Liver (tissue), 9 donors: ENCODE results near the gene LDLRAD2.

GRCh38 chr1:21220636-21221188 is 44.0 kb upstream of the EIF4G3 start:
- PRO-cap, 5 experiments = peak in 3 of 5 experiments; most common plus-strand start chr1:21220854 (in 3)
- RAMPAGE, long total RNA, 2 experiments = no peak in any of the 2 experiments
- RRBS = no CpG with 5 or more reads among the region's 11 CpGs

DNA sequence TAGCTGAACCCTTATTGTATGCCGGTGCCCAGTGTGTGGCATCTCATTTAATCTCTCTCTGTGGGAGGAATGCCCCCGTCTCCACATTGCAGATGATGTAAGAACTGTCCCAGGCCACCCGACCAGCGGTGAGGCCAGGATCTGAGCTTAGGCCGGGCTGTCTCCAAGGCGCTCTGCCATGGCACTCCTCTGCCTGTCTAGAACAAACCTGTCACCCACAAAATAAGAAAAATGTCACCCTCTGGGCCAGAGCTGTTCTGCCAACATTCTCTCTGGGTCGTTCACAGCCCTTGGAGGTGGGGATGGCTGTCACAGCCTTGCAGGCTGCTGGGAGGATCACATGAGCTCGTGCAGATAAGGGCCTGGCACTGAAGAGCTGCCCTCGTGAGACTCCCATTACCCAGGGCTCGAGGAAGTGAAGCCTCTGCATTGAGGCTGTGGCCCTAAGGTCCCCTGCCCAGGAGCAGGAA is 52.7 kb downstream of the ECE1 start:
- PRO-cap, 5 experiments = no peak in any of the 5 experiments
- RAMPAGE, long total RNA, 2 experiments = no peak in any of the 2 experiments
- RRBS = 78% methylated on average over 1 of the region's 10 CpGs

DNA sequence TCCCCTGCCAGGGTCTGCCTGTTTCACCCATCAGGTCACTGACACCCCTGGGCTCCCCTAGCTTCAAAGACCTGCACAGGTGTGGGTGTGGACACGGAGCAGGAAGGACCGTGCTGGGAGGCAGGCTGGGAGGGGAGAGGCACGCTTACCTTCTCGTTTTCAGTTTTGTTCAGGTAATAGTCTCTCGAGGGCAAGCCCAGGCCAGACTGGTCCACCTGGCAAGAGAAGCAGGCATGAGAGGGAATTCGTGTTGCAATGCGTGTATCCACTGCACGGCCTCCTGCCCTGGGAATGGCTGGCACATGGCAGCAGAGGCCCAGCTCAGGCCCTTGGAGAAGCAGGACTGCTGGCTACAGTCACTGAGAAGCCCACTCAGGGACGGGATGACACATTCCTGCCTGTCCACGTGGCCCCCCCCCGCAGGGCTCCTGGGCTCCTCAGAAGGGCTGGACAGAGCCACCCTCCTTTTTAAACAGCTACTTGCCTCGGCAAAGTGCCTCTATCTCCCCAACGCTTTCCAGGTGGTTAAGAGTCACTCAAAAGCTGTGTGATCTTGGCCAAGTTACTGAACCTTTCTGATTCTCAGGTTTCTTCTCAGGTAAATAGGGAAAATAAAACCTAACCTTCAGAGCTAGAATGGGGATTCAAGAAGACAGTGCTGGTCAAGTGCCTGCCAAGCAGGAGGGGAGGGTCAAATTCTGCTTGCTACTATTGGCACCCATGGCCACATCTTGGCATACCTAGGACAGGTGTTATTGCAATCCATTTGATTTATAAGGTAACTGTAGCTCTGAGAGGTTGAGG is 32.7 kb downstream of the ECE1 start:
- PRO-cap, 5 experiments = no peak in any of the 5 experiments
- RAMPAGE, long total RNA, 2 experiments = no peak in any of the 2 experiments
- RRBS = no CpG with 5 or more reads among the region's 13 CpGs

- PRO-cap, 5 experiments = no peak in any of the 5 experiments
- RAMPAGE, long total RNA, 2 experiments = no peak in any of the 2 experiments
- RRBS = no CpG with 5 or more reads among the region's 4 CpGs
Observed at GRCh38 chr1:21266776-21267140, 23.5 kb downstream of the ECE1 start.

DNA sequence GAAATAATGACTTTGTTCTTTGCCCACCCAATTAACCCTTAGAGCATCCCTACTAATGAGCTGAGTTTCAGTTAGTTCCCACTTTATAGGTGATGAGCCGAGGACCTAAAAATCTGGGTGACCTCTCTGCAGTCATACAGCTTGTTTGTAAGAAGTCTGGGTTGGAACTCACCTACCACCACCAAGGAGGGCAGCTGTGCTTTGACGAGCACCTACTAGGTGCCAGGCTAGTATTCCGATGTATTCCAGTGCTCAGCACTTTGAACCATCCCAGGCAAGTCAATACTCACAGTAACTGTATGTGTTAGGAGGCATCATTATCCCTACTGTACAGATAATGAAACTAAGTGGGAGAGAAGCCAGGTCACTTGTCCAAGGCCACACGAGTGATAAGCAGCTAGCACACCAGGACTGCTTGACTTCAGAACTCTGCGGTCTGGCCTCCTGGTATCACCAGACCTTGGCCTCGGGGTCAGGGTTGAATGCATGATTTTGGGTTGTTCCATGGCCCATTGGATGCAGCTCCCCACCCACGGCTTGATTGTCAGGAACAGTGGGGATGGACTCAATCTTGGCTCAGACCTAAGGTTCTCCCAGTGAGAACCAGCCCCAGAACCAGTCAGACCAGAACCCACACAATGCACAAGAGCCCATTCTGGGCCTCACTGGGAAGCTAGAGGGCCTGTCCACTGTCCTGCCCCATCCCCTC is 20.7 kb downstream of the ECE1 start:
- PRO-cap, 5 experiments = peak in 2 of 5 experiments; most common plus-strand start position 612 of the sequence (in 2)
- RAMPAGE, long total RNA, 2 experiments = no peak in any of the 2 experiments
- RRBS = no CpG with 5 or more reads among the region's 7 CpGs

DNA sequence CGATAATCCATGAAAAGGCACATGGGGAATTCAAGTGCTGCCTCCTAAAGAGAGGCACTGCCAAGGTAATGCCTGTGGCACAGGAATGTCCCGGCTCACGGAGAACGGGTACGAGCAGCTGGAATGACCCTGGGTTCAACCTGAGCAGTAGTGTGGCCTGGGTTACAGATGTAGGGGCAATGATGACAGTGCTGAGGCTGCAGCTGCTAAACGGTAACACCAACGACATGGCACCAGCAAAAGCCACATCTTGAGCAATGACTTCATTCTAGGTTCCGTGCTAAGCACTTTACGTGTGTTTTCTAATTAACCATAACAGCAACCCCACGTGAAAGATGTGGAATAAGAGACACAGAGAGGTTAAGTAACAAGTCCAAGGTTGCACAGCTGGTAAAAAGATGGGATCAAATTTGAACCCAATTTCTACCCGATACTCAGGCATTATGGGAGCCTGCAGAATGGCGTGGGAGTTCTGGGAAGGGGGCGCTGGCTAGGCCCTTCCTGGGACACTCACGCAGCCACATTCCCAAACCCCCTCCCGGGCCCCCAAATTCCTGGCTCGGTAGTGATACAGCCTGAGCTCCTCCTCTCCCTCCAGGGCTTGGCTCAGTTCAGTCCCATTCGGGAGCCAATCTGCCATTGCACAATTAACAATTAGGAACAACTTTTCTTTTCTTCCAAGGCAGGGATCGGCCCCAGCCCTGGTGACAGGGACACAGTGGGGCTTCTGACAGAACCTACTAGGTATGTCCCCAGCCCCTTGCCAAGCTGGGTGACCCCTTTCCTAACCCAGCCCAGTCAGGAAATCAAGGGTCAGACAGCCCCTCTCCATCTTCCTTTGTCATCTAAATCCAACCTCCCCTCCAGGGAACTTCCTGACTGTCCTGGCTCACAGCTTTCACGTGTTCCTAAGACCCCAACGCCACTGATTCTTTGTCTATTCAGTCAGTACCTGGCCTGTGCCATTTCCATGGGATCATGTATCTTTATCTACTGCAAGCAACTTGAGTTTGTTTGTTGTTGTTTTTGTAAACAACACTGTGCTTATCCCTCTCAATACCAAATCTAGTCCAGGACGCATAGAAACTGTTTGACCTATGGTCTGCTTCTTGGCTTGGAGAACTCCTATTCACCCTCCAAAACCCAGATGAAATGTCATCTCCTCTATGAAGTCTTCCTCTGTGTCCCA is 23.9 kb upstream of the ECE1 start:
- PRO-cap, 5 experiments = no peak in any of the 5 experiments
- RAMPAGE, long total RNA, 2 experiments = no peak in any of the 2 experiments
- RRBS = no CpG with 5 or more reads among the region's 21 CpGs

DNA sequence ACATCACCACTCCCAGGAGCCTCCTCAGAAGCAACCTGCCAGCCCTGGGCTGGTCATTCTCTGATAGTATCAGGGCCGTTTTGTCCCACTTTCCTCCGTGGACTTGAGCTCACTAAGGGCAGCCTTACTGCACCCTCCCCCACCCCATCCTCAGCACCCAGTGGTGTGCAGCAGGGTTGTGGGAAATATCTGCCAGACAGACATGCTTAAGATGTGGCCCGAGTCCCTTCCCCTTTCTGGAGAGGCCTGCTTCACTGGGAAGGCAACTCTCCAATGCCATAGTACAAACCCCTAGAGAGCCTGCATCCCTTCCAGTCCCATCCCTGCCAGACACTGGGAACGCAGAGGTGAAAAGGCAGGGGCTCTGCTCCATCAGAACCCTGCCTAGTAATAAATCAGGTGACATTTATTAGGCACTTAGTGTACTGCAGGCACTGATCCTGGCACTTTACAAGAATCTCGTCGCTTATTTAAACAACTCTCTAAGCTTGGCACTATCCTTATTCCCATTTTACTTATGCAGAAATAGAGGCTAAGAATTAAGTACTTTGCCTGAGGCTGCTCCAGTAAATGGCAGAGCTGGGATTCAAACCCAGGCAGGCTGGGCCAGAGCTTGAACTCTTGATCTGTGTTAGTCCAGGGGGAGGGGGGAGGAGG is 41.8 kb upstream of the ECE1 start:
- PRO-cap, 5 experiments = no peak in any of the 5 experiments
- RAMPAGE, long total RNA, 2 experiments = no peak in any of the 2 experiments
- RRBS = no CpG with 5 or more reads among the region's 6 CpGs

- PRO-cap, 5 experiments = no peak in any of the 5 experiments
- RAMPAGE, long total RNA, 2 experiments = no peak in any of the 2 experiments
- RRBS = no CpG with 5 or more reads among the region's 7 CpGs
Observed at GRCh38 chr1:21337180-21337484, 46.9 kb upstream of the ECE1 start.

DNA sequence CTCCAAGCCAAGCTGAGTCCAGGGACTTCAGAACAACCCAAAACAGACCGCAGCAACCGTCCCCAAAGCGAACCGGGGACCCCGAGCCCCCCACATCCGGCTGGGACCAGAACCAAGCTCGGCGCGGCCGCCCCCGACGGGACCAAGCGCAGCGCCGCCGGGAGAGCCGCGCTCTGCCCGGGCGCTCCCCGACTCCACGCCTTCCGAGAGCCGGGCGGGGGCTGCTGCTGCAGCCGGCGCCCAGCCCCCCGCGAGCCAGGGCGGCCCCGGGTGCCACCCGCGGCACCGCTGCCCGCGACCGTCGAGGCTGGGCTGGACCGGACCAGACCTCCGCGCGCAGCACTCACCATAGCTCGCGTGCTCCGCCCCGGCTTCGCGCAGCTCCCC is 54.8 kb upstream of the ECE1 start:
- PRO-cap, 5 experiments = peak in 2 of 5 experiments; most common minus-strand start position 198 of the sequence (in 2)
- RAMPAGE, long total RNA, 2 experiments = no peak in any of the 2 experiments
- RRBS = 2% methylated on average over 31 of the region's 48 CpGs

GRCh38 chr1:21618966-21619549 is 50.1 kb downstream of the RAP1GAP start:
- PRO-cap, 5 experiments = no peak in any of the 5 experiments
- RAMPAGE, long total RNA, 2 experiments = no peak in any of the 2 experiments
- RRBS = 52% methylated on average over 3 of the region's 21 CpGs

DNA sequence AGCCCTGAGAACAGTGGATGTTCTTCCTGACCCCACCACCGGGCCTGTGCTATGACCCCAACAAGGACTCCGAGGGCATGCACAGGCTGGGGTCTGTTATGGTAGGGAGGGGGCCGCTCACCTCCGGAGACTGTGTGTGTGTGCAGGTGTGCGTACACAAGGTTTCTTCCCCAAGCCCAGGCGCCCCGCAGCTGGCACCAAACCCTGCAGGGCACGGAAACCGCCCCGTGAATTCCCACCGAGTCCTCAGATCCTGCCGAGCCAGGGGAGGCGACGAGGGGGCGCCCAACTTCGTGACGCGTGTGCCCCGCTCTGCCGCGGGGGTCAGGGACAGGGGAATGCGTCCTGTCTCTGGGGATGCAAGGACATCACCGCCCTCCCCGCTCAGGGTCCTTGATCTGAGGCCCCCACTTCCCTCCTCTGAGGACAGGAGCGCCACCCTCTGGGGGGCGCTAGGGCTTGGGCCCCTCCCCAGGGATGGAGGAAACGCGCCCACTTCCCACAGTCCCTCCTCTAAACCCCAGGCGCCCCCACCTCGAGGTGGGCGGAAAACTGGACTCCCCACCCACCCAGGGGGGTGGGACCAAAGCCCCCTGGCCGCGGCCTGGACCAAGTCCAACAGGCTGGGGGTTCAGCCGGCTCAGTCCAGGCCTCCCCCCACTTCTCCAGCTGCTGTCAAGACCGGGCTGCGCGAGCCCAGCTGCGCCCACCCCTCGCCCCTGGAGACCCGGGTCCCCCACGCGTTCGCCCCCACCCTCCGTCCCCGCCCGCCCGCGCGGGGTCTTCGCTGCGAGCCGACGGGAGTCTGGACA is 561 bp downstream of the RAP1GAP start:
- PRO-cap, 5 experiments = no peak in any of the 5 experiments
- RAMPAGE, long total RNA, 2 experiments = no peak in any of the 2 experiments
- RRBS = 14% methylated on average over 10 of the region's 53 CpGs

DNA sequence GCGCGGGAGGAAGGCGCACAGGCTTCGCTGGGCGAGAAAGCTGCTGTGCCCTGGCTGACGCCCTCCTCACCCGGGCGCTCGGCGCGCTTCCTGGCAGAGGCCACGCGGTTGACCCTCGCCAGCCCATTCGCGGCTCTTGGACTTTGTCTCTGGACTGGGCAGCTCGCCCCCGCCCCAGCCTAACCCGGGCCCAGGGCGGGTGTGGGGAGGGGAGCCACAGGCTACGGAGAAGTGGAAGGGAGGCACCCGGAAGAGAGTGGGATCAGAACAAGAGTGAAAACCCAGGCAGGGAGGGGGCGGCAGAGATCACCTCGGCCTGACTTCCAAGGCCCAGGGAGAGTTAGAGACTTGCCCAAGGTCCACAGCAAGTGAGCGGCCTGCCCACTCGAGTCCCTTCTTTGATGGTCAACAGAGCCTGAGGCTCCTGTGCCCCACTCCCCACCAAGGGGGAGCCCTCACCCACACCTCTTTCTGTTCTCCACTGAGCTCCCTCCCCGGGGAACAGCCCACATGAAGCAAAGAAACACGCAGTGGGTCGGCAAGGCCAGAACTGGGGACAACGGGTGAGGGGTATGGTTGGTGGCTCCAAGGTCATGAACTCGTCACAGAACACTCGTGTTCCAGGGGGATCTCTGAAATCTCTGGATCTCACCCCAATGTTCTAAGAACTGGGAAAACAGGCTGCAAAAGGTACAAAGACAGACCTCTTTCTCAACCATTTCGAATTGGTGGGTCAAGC is 731 bp upstream of the RAP1GAP start:
- PRO-cap, 5 experiments = peak in 4 of 5 experiments; most common plus-strand start position 219 of the sequence (in 1); most common minus-strand start position 68 of the sequence (in 4)
- RAMPAGE, long total RNA, 2 experiments = no peak in any of the 2 experiments
- RRBS = 3% methylated on average over 13 of the region's 33 CpGs

DNA sequence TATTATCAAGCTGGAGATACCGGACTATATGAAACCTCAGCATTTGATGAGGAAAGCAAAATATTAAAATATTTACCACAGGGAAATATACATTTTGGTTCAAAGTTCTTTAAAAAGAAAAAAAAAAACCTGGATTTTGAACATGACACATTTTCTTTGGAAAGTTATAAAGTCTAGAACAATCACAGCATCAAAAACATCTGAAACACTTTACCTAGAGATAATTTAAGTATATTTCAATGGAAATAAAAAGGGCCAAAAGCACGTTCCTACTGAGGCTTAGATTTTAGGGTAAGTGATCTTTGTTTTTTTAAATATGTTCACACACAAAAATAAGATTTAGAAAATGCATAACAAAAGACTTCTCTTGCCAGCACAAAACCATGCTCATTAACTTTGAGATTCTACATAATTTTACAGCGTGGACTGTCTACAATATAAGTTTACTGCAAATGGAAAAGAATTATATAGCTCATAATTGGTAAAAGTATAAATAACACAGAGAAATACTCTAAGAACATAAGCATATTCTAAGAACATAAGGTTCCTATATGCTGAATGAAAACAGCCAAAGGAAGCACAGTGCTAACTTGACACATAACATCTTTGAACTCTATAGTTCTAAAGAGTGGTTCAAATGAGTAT is 56.0 kb downstream of the USP48 start:
- PRO-cap, 5 experiments = no peak in any of the 5 experiments
- RAMPAGE, long total RNA, 2 experiments = no peak in any of the 2 experiments
- RRBS = no CpG with 5 or more reads among the region's 3 CpGs

DNA sequence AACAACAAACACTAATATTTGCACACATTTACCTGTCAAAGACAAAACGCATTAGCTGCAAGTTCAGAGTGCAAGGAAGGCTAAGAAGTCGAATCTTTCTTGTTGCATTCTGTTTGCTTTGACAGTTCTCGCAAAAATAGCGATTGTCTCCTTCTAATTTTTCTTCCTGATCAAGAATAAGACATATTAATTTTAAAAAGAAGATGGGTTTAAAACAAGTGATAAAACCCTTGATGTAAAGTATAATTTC is 34.9 kb downstream of the USP48 start:
- PRO-cap, 5 experiments = no peak in any of the 5 experiments
- RAMPAGE, long total RNA, 2 experiments = no peak in any of the 2 experiments
- RRBS = no CpG with 5 or more reads among the region's 4 CpGs

DNA sequence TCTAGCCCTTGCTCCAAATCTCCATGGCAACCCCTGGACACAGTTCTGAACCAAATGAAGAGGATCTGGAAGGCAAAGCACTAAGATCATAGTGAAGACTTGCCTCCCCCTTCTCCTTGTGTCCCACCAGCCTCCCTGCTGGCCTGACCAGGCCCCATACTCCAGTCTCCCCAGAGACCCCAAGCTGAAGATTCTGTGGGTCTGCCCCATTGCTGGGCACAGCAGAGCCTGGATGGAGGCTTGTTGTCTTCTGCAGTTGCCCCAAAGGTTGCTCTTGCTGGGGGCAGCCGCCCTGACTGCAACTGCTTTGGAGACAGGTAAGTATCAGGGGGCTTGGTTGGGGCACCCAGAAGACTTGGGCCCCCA is at the start of gene LDLRAD2:
Gene LDLRAD2, plus strand, starts transcription at position 46 of the 366 bp plus-strand sequence.
- PRO-cap, 5 experiments = no peak in any of the 5 experiments
- RAMPAGE, long total RNA, 2 experiments = no peak in any of the 2 experiments
- RRBS = no CpG with 5 or more reads among the region's 1 CpG

- PRO-cap, 5 experiments = no peak in any of the 5 experiments
- RAMPAGE, long total RNA, 2 experiments = no peak in any of the 2 experiments
- RRBS = no CpG with 5 or more reads among the region's 17 CpGs
Observed at GRCh38 chr1:21890312-21890804, 46.8 kb downstream of the HSPG2 start.

DNA sequence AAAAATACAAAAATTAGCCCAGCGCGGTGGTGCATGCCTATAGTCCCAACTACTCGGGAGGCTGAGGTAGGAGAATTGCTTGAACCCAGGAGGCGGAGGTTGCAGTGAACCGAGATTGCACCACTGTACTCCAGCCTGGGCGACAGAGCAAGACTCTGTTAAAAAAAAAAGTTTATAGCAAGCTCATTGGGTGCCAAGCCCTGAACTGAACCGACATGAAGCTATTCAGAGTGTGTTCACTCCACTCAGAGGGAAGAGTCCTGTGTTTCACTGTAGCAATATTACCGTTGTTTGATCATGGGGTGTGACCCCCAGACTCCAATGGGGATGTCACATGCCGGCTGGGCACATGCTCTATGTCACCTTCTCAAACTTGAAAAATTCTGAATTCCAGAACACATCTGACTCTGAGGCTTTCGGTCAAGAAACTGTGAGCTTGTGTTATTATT is 36.4 kb downstream of the HSPG2 start:
- PRO-cap, 5 experiments = no peak in any of the 5 experiments
- RAMPAGE, long total RNA, 2 experiments = no peak in any of the 2 experiments
- RRBS = no CpG with 5 or more reads among the region's 10 CpGs

GRCh38 chr1:21924506-21925509 is 12.3 kb downstream of the HSPG2 start:
- PRO-cap, 5 experiments = no peak in any of the 5 experiments
- RAMPAGE, long total RNA, 2 experiments = no peak in any of the 2 experiments
- RRBS = no CpG with 5 or more reads among the region's 15 CpGs

DNA sequence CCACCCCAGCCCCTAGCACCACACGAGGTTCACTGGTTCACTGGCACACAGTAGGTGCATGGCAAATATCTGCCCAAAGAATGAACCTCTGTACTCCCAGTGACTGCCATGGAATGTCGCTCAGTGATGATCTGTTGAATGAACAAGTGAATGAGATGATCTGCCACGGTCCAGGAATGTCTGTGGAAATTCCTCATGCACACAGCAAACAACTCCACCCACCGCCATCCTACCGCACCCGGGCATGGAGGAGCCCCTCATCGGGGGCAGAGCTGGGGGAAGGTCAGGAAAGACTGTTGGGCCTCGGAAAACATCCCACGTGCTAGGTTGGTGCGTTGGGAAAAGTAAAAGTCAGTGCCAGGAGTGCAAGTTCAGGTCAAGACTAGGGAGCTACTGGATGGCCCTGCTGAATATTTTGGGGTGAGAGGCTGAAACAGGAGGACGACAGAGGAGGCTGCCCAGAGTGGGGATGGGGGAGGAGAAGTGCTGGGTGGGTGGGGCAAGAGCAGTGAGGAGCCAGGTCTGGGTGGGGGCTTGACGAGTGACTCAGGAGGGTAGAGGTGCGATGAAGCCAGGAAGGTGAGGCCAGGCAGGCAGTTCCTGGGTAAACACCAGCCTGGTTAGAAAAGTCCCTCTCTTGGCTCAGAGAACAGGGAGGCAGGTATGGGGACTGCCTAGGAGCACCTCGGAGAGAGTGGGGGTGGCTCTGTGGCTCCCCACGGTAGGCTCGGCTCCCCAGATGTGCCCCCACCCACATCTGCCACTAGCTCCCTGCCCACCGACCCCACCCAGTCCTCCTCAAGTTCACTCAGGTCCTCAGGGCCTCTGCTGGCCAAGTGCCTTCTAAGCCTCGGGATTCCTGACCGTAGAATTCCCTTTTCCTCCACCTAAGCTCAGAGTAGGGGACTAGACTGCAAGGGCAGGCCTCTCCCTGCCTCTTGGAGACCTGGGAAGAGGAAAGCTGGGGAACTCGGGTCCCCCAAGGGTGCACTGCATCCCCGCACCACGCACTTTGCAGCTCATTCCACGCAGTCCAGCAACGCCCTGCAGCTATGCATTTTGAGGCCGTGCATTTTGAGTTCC is 1.3 kb downstream of the HSPG2 start:
- PRO-cap, 5 experiments = peak in 1 of 5 experiments; most common plus-strand start position 565 of the sequence (in 1)
- RAMPAGE, long total RNA, 2 experiments = no peak in any of the 2 experiments
- RRBS = no CpG with 5 or more reads among the region's 25 CpGs

GRCh38 chr1:21940310-21940523 is 3.1 kb upstream of the HSPG2 start:
- PRO-cap, 5 experiments = no peak in any of the 5 experiments
- RAMPAGE, long total RNA, 2 experiments = no peak in any of the 2 experiments
- RRBS = no CpG with 5 or more reads among the region's 3 CpGs